ENCODE measurements around a stretch of chr14.

GRCh38 chr14:27528155-27528861 lies 930.5 kb upstream of the NOVA1 start:
- PRO-cap: no peak
- RAMPAGE, long total RNA, 3 experiments: no peak in any of the 3 experiments

DNA sequence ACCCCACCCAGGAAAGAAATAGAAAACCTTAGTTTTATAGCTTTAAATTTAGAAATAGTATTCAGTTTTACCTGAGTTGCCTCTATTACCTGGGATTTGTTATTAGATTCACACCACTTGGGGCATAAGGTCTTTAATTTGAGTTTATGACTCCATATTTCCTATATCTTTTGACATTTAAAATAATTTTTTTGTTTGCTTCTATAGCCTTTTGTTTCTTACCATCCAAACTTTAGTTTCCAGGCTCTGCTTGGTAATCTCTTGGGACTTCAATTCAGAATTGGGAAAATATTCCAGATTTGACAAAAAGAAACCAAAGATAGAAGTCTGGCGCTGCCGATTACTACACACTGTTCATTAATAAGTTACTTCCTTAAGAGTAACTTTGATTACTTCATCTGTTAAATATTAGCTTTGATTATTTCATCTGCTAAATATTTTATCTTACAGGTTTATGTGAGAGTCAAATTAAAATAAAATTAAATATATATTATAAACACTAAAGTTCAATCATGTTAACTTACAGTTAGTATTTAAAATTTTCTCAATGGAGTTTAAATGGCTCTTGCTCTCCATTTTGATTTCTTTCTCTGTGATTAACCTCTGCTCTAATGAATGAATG lies 485.4 kb upstream of the FOXG1 start:
- PRO-cap: no peak
- RAMPAGE, long total RNA, 3 experiments: no peak in any of the 3 experiments

DNA sequence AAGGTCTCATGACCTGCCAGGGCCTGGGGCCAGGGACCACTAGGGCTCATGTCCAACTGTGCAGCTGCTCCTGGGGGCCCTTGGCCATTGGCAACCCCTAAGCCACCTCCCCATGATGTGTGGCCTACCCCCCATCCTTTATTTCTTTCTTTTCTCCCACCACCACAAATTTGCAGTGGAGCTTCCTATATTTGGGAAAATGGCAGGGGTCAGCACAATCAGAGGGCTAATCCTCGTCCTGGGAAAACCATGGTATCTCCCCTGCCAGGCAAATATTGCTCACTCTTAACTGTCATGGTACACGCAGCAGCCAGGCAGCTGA lies 365.2 kb upstream of the FOXG1 start:
- PRO-cap: unidirectional peak, minus-strand start at position 272 of the sequence
- RAMPAGE, long total RNA, 3 experiments: no peak in any of the 3 experiments

DNA sequence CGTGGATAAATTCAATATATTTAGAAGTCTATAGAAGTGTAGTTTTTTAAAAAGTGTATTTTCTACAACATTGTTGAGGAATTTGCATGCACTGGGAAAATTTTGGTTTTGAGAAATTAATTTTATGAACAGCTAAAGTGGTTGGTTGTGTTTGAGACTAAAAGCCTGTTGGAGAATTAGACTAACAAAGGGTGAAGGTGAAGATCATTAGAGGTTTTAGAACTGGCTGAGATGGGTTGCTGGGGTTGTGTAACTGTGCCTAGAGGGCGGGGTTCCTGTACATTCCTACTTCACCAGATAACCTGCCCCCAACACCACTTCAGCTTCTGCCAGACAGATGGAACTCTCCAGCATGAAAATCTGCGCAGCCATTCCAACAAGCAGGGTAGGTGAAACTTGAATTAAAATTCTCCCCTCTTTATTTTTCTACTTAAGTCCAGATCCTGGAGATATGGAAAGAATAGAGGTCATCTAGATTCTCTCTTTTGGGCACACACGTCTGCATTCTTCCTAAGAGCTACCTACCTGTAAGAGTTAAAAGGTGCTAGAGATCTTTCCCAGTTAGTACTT lies 6.0 kb downstream of the FOXG1 start:
- PRO-cap: no peak
- RAMPAGE, long total RNA, 3 experiments: no peak in any of the 3 experiments

- PRO-cap: no peak
- RAMPAGE, long total RNA, 3 experiments: no peak in any of the 3 experiments
These were observed 446 bp downstream of the SCFD1 start for GRCh38 chr14:30622430-30623100.

GRCh38 chr14:30676261-30676690 lies 54.2 kb downstream of the SCFD1 start:
- PRO-cap: no peak
- RAMPAGE, long total RNA, 3 experiments: no peak in any of the 3 experiments

- PRO-cap: no peak
- RAMPAGE, long total RNA, 3 experiments: no peak in any of the 3 experiments
These were observed 68.4 kb downstream of the SCFD1 start for GRCh38 chr14:30690246-30691120.

DNA sequence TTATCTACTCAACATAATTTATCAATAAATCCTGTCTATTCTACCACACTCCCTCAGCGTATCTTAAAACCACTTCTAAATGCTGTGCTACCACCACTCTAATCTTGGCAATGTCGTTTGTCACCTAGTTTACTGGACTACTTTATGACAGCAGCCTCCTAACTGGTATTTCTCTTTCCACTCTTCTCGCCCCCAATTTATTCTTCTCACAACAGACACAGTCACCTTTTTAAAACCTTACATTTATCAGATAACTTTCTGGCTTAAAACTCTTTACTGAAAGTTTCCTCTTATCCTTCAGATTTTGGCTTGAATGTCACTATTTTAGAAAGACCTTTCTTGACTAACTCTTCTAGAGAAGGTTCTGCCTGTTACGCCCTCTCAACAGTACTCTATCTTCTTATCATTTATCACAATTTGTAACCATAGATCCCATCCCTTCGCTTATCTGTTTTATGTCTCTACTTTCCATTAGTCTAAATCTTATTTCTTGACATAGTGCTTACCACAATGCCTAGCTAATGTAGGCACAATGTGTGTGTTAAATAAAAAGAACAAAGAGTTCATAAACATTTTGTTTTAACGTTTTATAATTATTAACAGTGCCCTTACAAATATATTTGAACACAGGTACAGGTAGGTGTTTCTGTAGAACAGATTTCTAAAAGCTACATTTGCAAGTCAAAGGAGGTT lies 35.7 kb downstream of the COCH start:
- PRO-cap: no peak
- RAMPAGE, long total RNA, 3 experiments: no peak in any of the 3 experiments

GRCh38 chr14:30918612-30919850 lies 44.7 kb downstream of the COCH start:
- PRO-cap: no peak
- RAMPAGE, long total RNA, 3 experiments: no peak in any of the 3 experiments

DNA sequence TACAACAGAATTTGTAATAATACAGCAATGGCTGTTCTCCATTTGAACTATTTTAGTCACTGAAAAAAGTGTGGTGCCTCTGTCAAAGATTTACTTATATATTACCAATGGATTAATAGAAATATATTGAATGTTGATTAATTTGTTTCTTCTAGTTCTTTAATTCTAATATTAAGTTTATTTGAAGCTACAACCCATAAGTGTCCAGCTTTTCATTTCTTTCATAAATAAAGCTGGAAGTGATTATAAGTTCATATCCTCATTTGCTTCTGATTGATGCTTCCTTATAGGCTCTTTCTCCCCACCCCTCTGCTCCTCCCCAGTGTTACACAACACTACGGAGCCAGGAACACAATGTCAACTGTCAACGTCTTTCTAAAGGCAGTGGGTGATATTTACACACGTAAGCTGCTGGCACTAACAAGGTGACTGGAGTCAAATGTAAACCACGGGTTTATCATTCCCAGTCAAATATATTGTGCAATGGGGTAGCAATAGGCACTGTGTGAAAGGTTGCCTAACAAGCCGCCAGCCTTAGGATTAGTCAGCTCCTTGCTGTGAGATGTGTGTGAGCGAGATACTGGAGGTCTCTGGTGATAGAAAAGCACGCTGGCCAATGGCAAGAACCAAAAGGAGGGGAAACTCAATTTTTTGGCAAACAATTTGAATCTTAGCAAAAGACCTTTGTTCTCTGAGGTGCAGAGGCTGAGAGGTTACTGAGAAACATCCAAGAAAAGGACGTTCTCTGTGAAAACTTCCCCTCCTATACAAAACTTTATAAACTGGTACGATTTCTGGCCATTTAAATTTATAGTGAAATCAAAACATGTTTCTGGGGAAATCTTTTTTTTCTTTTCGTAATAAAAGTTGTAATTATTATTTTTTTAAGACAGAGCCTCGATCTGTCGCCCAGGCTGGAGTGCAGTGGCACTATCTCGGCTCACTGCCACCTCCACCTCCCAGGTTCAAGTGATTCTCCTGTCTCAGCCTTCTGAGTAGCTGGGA lies 22.1 kb upstream of the HECTD1 start:
- PRO-cap: bidirectional peak, plus-strand start at position 567 of the sequence, minus-strand start at position 311 of the sequence; unidirectional peak, plus-strand start at position 699 of the sequence
- RAMPAGE, long total RNA, 3 experiments: no peak in any of the 3 experiments

DNA sequence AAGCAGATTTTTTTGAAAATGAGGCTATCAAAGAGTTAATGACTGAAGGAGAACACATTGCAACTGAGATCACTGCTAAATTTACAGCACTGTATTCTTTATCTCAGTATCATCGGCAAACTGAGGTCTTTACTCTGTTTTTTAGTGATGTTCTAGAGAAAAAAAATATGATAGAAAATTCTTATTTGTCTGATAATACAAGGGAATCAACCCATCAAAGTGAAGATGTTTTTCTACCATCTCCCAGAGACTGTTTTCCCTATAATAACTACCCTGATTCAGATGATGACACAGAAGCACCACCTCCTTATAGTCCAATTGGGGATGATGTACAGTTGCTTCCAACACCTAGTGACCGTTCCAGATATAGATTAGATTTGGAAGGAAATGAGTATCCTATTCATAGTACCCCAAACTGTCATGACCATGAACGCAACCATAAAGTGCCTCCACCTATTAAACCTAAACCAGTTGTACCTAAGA lies 16.3 kb downstream of the ARHGAP5 start:
- PRO-cap: no peak
- RAMPAGE, long total RNA, 3 experiments: no peak in any of the 3 experiments

DNA sequence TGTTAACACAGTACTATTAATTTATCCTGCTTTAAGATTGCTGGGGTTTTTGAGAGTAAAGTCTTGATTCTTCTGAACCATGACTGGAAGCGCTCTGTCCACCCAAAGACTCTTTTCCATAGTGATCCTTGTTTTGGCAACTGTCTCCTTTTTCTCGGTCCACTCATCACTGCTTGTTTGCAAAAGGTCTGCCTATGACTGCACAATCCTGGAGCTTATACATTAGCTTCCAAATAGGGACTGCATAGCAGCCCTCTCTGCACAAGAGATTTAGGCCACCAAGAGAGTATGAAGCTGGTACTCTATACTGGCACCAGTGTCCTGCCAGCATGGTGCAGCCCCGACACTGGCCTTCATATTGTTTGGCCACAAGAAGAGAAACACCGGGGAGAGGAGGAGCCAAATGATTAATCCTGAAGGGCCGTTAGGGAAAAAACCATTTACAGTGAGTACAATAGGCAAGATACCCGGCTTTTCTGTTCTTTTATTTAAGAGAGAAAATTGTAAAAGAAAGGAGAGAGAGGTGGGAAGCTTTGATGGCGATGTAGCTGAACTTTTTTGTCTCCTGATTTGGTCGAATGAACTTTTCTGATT lies 99.1 kb downstream of the AKAP6 start:
- PRO-cap: no peak
- RAMPAGE, long total RNA, 3 experiments: no peak in any of the 3 experiments

DNA sequence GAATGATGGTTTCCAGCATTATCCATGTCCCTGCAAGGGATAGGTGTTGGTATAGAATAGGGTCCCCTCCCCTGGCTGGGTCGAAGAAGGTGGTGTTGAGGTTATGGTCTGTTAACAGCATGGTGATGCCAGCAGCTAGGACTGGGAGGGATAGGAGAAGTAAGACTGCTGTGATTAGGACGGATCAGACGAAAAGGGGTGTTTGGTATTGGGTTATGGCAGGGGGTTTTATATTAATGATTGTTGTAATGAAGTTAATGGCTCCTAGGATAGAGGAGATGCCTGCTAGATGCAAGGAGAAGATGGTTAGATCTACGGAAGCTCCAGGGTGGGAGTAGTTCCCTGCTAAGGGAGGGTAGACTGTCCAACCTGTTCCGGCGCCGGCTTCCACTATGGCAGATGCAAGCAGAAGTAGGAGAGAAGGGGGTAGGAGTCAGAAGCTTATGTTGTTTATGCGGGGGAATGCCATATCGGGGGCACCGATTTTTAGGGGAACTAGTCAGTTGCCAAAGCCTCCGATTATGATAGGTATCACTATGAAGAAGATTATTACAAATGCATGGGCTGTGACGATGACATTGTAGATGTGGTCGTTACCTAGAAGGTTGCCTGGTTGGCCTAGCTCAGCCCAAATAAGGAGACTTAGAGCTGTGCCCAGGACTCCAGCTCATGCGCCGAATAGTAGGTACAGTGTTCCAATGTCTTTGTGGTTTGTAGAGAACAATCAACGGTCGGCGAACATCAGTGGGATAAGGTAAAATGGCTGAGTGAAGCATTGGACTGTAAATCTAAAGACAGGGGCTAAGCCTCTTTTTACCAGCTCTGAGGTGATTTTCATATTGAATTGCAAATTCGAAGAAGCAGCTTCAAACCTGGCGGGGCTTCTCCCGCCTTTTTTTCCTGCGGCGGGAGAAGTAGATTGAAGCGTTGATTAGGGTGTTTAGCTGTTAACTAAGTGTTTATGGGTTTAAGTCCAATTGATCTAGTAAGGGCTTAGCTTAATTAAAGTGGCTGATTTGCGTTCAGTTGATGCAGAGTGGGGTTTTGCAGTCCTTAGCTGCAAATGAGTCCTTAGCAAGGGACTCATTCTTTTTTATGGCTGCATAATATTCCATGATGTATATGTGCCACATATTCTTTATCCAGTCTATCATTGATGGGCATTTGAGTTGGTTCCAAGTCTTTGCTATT lies 155.4 kb downstream of the AKAP6 start:
- PRO-cap: unidirectional peak, minus-strand start at position 899 of the sequence
- RAMPAGE, long total RNA, 3 experiments: no peak in any of the 3 experiments

DNA sequence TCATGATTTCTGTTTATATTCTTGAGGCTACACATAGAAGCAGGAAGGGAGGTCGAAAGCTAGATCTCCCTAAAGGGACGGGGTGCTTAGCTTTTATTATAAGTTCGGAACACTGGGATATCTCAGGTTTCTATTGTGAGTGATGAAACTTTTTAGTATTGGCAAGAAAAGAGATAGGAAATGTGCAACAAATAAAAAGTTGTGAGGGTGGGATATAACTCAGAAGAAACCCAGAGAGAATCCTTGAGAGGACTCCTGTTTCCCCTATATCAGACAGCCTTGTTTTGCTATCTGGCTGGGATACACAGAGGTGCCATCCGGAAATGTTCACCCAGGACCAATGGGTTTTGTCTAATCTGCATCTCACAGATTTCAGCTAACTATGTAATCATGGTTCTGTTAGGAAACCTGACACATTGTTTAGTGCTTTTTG lies 245.0 kb downstream of the AKAP6 start:
- PRO-cap: no peak
- RAMPAGE, long total RNA, 3 experiments: no peak in any of the 3 experiments

- PRO-cap: bidirectional peak, plus-strand start at chr14:32939942, minus-strand start at chr14:32939438
- RAMPAGE, long total RNA, 3 experiments: start-site peak on the plus strand in 3 of 3 experiments, at chr14:32939245-32939309 at its widest, 11 to 24 reads per replicate
These were observed 742 bp downstream of the NPAS3 start for GRCh38 chr14:32939140-32940102.

- PRO-cap: no peak
- RAMPAGE, long total RNA, 3 experiments: no peak in any of the 3 experiments
These were observed 67.9 kb upstream of the EGLN3 start for GRCh38 chr14:34018562-34019305.

DNA sequence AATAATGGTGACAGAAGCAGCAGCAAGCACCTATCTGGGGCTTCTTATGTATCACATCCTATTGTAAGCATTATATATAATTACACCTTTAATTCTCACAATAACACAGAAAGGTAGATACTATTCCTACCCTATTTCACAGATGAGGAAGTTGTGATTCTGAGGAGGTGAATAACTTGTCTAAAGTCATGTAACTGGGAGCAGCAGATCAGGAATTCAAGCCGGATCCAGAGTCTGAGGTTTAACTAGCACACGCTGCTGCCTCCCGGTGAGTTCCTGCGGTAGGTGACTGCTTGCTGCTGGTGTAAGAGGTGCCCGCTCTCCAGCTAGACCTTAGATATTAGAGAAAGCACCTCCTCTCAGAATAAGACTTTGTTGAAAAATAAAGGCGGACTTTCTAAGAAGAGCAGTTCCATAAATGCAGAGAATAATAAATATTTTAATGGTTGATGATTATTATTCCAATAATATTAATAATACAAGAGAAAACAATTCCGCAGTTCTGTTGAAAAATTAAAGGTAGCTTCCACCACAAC lies 72.9 kb upstream of the EGLN3 start:
- PRO-cap: no peak
- RAMPAGE, long total RNA, 3 experiments: no peak in any of the 3 experiments

DNA sequence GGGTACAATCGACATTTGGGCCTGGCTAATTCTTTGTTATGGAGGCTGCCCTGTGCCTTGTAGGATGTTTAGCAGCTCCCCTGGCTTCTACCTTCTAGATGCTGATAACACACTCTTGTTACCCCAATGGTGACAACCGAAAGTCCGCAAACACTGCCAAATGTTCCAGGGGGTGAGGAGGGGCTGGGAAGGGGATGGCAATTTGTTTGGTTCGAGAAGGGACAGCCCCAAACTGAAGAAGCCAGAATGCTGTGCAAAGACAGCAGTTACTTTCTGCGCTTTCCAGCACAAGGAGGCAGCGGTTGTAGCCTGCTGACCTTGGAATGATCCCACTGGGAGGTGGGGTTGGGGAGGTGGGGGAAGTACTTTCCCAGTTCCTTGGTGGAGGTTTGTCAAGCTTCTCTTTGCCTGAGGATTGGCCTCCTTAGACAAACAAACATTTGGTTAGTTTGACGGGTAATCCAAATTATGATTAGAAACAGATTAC lies 78.9 kb upstream of the EGLN3 start:
- PRO-cap: no peak
- RAMPAGE, long total RNA, 3 experiments: no peak in any of the 3 experiments

DNA sequence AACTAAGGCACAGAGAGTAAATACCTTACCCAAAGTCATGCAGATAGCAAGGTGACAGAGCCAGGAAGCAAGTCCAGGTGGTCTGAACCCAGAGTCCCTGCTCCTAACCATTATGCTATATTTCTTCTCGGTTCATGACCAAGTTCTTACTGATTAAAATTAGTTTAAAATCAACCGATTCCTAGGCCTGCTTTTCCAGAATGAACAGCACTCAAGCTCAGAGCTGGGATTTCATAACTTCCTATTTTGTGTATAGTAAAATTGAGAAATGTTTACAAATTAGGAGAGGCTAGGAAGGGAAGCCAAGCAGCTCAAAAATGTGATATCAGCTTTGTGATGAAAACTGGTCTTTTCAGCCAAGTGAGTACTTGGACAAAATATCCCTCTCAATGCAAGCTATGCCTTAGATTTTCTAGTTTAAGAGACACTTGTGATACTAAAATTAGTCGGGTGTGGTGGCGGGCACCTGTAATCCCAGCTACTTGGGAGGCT lies 85.6 kb upstream of the EGLN3 start:
- PRO-cap: no peak
- RAMPAGE, long total RNA, 3 experiments: no peak in any of the 3 experiments

DNA sequence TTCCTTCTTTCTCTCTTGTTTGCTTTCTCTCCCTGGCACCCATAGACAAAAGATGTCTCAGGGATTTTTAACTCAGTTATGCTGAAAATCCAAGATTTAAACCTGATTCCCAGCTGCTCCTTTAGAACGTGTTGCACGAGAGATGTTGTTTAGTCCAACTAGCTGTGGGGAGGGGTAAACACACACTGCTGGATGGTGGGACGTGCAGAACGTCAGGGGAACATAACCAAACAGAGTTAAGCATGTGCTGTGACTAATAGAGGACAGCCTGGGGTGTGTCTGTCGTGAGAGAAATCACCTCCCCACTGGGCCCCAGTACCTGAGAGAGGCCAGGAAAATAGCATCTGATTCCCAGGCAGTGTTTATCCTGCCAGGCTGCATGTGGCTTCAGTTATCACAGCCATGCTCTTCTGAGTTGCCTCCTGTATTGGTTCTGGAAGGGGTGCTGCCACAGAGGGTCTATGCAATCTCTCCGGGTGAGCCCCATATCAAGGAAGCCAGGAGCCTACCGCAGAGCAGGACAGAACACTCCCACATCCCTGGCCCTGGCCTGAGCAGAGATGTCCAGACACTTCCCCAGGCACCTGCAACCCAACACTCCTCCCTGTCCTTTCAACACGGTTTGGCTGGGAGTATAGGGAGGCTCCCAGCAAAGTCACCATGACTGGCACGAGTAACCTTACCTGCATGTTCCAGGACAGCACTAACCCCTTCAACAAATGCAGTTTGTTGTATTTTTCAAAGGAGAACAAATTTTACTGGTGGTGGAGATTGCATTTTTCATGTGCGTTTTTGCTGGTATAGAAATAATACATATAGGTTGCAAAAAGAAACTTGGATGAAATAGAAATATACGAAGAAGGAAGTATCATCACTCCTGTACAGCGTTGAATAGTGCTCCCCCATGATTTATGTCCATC lies 112.9 kb upstream of the EGLN3 start:
- PRO-cap: no peak
- RAMPAGE, long total RNA, 3 experiments: no peak in any of the 3 experiments